ENCODE data around the gene YWHAE.

DNA sequence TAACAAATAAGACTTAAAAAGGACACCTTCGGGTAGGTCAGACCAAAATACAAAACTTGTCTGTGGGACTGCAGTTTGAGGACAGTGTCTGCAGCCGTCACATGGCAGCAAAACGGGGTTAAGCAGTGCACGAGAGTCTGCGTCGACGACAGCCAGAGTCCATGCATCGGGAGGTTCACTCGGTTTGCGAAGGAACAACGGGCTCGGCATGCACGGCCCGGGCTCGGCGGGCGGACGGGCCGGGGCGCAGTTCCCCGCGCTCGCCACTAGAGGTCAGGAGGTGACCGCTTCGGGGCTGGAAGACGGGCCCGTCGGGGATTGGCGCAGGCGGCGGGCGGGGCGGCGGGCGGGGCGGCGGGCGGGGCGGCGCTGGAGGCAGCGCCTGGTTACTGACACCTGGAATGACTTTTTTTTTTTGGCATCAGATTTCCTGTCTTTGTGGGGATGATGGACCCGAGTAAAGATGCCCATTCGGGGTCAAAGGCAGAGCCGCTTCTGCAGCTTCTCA lies 6.4 kb downstream of the SCGB1C2 start:
- RRBS, result no CpG with 5 or more reads among the region's 44 CpGs

- RRBS, result no CpG with 5 or more reads among the region's 29 CpGs
These were observed 25.6 kb upstream of the DOC2B start for GRCh38 chr17:207039-207466.

DNA sequence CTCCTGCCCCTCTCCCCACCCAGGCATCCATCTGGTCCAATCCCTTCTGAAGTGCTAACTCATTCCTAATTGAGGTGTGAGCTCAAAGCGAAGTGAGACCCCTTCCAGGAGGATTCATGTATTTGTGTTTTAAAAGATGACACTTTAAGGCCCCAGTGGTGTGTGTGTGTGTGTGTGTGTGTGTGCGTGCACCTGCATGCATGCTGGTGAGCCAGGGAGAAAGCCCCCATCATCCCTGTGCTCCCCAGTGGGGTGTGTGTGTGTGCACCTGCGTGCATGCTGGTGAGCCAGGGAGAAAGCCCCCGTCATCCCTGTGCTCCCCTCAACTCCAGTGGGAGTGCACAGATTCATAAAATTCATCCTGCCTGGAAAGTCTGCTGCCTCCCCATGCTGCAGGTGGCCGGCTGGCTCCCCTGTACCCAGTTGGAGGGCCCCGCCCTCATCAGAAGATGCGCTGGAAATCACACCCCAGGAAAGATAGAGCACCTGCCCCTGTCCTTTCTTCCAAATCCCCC lies 84.7 kb upstream of the DOC2B start:
- RRBS, result no CpG with 5 or more reads among the region's 7 CpGs

GRCh38 chr17:307803-308171 lies 44.8 kb downstream of the RPH3AL start:
- RRBS, result no CpG with 5 or more reads among the region's 11 CpGs

- RRBS, result no CpG with 5 or more reads among the region's 9 CpGs
These were observed 41.7 kb downstream of the RPH3AL start for GRCh38 chr17:310951-311319.

DNA sequence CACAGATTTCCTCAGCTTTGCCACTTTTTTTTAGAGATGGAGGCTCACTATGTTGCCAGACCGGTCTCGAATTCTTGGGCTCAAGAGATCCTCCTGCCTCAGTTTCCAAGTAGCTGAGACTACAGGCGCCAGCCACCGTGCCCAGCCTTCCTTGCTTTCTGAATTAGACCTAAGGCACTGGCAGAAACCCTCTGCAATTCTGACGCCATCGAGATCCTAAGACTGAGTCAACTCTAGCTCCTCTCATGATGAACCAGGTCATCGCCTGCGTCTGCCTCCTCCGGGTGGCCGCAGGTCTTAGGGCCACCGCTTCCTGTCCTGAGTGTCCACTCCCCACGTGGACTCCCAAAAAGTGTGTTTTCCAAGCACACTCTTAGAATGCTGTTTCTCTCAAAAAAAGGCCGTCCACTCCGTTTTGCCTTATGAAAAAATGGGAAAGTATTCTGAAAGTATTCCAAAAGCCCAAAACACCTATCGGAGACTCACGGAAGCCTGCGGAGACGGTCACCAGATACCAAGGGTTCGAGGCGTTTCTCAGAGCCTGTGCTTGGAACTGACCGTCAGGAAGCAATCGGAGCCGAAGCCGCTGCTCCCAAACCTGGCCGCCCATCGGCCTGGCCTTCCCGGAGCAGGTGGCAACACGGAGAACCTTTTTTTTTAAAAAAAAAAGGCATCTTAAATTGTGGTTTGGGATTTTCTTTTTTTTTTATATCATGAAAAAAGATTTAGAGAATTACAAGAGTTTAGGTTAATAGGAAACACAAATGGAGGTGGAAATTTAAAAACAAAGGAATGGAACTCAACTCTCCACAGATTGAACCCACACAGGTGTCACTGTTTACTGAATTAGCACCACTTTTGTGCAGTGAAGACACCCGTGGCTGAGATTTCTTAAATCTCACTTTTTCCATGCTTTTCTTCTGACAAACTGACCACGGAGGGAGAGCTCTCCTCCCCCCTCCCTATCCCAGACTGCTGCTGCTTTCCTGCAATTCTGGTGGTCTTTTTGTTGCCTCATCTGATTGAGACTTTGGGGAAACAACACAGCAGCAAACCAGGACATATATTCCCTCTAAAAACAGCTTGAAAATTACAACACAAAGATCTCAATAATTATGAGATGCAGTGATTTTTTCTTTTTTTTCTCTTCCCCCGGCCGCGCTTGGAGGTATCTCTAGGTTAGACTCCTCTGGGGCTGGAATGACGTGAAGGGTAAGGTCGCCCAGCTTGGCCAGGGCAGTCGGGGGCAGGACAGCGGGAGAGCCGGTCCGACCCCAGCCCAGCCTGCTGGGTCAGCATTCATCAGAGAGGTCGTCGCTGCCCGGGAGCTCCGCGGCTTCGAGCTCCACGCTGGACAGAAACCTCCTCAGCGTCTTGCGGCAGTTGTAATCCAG lies 32.2 kb downstream of the C17orf97 start:
- RRBS, result 91% methylated on average over 5 of the region's 48 CpGs

GRCh38 chr17:521462-521846 lies 111.3 kb downstream of the C17orf97 start:
- RRBS, result 100% methylated on average over 1 of the region's 13 CpGs

- RRBS, result no CpG with 5 or more reads among the region's 14 CpGs
These were observed 9.7 kb downstream of the TLCD3A start for GRCh38 chr17:741917-742658.

- RRBS, result 86% methylated on average over 3 of the region's 32 CpGs
These were observed 7.9 kb downstream of the MRM3 start for GRCh38 chr17:789843-790672.

DNA sequence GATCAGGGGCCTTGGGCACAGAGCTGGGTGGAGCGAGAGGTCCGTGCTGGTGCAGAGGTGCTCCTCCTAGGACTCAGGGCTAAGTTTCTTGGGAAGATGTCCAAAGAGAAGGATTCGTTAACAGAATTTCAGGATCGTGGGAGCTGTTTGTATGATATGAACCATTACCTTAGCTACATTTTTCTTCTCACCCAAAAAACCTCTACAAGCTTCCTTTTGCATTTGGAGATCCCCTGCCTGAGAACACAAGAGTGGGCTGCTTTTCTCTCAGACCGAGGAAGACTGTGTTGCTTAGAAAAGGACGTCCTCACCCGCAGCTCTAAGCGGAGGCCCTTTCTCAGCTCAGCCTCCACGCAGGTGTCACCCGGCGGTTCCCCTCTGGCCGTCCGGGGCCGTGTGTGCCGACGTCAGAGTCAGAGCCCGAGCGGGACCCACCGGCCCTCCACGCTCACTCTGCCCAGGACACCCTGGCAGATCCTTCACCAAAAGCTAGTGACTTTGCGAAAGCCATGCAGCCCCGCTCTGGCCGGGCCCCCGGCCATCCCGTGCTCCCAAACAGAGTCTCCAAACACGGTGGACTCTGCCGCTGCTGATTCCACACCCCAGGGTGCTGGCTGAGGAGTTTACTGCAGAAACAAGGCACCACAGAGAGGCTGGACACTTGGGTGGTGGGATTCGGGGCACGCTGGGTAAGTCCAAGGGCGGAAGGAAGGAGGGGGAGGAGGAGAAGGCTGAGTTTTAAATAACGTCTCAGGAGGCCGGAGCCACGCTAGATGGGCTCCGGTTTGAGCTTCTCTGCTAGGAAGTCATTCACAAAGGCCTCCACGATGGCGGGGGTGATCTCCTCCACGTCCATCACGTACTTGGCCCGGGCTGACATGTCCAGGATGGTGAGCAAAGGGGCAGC lies 18.3 kb downstream of the MRM3 start:
- RRBS, result 82% methylated on average over 15 of the region's 39 CpGs

DNA sequence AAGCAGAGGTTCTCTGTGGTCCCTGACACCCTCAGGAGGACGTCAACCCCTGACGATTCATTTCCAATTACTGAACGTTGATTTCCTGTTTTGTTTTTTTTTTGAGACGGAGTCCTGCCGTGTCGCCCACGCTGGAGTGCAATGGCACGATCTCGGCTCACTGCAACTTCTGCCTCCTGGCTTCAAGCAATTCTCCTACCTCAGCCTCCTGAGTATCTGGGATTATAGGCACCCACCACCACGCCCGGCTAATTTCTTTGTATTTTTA lies 65.8 kb downstream of the MRM3 start:
- RRBS, result no CpG with 5 or more reads among the region's 11 CpGs

DNA sequence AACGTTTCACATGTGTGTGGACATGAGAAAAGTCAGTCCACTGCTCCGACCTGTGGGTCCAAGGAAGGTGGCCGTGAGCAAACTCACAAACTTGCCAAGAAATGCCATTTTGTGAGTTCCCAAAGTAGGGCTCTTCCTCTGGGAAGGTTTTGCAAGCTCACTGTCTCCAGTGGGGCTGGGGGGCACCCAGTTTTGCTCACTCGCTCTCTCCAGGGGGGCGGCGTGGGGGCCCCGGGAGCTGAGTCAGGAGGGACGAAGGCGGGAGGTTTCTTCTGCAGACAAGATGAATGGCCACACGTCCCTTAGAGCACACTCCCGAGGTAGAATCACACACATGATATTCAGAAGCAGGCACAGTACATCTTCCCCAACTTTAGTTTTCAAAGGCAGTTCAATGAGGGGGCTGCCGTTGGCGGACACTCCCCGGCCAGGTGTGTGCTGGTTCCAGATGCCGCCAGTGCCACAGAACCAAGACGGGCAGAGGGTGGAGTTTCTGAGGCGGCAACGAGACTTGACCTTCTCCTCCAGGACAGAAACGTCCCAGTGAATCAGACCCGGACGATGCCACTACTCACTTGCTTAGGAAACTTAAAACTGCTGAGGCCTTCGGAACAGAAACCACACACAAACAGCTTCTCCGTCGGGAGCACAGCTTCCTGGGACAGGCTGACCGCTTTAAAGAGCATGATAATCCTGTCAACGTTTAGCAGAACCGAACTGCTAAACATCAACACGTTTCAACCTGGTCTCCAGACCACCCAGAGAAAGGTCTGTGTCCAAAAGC lies 68.5 kb downstream of the MRM3 start:
- RRBS, result no CpG with 5 or more reads among the region's 28 CpGs

DNA sequence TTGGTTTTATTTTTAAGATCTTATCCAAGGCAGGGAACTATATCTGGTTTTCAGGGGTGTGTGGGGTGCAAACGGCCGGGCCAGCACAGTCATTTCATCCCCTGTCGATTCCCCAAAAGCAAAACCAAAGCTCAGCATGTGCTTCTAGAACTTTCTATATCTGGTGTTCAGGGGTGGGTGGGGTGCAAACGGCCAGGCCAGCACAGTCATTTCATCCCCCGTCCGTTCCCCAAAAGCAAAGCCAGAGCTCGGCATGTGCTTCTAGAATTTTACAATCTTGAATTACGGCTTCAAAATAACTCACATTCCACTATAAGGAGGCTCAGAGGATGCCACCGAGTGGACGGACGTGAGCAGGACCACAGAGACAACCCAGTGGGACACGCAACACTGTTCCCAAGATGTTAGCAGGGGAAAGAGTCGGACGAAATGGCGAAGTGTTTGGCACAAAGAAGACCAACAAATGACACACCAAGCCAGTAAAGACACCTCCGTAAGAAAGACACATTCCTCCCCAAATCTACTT lies 29.1 kb downstream of the NXN start:
- RRBS, result no CpG with 5 or more reads among the region's 16 CpGs

GRCh38 chr17:978750-979142 lies 830 bp downstream of the NXN start:
- RRBS, result 3% methylated on average over 10 of the region's 42 CpGs

GRCh38 chr17:1053121-1054280 lies 56.6 kb downstream of the TIMM22 start:
- RRBS, result 88% methylated on average over 9 of the region's 45 CpGs

DNA sequence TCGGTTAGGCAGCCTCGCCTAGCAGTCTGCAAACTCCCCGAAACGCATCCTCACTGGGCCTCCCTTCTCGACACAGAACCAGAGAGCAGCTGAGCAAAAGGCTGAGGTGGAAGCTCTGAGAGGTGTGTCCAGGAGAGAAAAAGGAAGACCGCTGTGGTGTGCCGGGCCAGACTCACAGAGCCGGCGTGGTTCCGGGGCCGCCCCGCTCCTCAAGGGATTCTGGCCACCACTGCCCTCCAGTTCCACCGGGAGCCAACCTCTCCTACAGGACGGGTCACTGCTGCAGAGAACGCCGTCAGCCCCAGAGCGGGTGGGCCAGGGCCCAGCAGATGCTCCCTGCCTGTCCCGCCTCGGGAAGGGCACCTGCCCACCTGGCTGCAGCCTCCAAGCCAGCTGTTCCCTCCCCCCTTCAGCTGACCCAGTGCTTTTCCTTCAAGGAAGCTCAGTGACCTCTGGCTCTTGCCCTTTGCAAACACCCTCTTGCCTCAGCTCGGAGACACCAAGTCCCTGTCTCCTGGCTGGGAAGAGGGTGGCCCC lies 71.7 kb downstream of the ABR start:
- RRBS, result 70% methylated on average over 4 of the region's 20 CpGs

- RRBS, result no CpG with 5 or more reads among the region's 31 CpGs
These were observed 26.0 kb downstream of the ABR start for GRCh38 chr17:1153596-1154305.

- RRBS, result no CpG with 5 or more reads among the region's 10 CpGs
These were observed 38.8 kb upstream of the BHLHA9 start for GRCh38 chr17:1231399-1231799.

DNA sequence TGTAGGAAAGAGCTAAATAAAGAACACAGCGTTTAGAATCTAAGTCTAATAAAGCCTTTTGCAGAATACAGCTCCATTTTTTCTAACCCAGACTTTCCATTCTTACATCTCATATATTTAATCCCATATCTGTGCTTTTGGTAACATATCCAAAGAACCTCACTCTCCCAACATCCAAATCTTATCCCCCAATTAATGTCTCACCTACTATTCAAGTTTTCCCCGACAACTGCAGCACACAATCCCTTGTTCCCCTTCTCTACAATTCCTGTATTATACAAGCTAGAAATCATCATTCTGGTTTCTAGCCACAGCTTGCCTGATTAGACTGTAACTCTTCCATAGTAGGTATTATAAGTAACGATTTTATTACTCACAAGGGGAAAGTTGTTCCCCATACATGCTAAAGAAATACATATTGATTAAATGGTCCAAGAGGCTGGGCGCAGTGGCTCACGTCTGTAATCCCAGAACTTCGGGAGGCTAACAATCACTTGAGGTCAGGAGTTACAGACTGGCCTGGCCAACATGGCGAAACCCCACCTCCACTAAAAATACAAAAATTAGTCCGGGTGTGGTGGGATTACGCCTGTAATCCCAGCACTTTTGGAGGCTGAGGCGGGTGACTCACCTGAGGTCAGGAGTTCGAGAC lies 19.2 kb downstream of the YWHAE start:
- RRBS, result no CpG with 5 or more reads among the region's 11 CpGs

DNA sequence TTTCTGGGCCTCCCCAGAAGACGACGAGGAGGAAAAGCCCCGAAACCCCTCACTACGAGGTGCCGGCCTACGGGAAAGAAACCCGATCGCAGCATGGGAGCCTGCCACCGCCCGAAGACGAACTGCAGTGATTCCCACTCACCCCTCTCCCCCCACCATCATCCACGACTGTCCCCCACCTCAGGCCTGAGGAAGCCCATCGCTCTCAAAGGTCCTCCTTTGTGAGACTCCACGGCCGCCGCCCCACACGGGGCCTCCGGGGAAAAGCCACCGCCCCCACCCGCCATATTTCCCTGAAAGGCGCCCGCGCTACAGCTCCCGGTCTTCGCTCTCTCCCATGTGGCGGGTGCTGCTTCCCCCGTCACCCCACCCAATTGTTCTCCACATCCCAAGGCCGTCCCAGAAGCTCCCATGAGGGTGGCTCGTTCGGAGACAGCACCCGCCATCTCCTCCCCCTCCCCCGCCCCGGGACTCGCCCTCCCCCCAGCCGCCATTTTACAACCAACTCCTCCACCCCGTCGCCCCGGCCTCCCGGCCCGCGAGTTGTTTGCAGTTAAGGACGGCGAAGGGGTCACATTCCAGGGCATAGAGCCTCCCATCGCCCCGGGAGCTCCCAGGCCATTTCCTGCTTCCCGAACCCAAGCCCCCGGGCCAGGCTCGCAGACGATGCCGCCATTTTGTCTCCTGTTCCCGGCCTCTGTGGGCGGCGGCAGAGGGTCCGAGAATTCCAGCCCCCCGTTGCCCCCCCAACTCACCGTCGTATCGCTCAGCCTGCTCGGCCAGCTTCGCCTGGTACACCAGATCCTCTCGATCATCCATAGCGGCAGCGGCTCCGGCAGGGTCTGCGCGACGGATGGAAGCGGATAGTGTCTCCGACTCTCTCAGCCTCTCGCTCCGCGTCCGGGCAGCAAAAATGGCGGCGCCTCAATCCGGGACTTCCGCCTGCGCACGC lies at the start of gene YWHAE:
Gene YWHAE, minus strand, starts transcription at position 931 of the 952 bp plus-strand sequence.
- RRBS, result 3% methylated on average over 36 of the region's 79 CpGs